WTC11 (cell line): ENCODE data around the genes HMGN4, H2BC13, H4C11, H4C12 and H2AC15.

- PRO-cap = bidirectional peak, plus-strand start at chr6:26521208, minus-strand start at chr6:26520803
These were observed 17.6 kb upstream of the HMGN4 start for GRCh38 chr6:26520653-26520899.

- PRO-cap = bidirectional peak, plus-strand start at chr6:26538397, minus-strand start at chr6:26538332
These were observed at the start of gene HMGN4 for GRCh38 chr6:26538080-26538572. Gene HMGN4, plus strand, starts transcription at chr6:26538366.

- PRO-cap = bidirectional peak, plus-strand start at chr6:26550819, minus-strand start at chr6:26550725
These were observed 12.2 kb downstream of the HMGN4 start for GRCh38 chr6:26550123-26551018.

DNA sequence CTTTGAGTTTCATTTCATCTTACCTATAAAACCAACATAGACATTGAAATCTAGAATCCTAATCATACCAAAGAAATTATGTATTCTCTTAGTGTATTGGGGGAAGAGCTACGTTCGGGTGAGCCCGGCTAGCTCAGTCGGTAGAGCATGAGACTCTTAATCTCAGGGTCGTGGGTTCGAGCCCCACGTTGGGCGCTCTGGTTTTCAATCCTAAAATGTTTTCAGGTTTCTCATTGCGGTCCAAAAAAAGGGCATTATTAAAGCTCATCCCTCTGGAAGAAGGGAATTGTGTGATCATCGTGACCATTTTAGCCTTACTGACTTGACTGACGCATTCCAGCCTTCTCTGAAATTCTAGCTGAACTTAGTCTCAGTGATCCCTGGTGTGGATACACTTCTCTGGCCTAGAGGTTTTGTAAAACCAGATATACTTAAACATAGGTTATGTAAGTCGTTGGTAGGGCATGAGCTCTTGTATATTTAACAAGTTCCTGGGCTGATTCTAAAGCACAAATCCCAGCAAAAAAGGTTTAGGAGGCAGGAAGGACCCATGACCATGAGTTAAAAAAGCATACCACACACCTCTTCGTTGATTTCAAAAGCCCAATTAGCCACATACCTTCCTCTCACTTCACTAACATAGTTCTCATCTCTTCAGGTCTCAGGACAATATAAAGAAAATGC is 18.4 kb downstream of the HMGN4 start:
- PRO-cap = unidirectional peak, plus-strand start at position 119 of the sequence

DNA sequence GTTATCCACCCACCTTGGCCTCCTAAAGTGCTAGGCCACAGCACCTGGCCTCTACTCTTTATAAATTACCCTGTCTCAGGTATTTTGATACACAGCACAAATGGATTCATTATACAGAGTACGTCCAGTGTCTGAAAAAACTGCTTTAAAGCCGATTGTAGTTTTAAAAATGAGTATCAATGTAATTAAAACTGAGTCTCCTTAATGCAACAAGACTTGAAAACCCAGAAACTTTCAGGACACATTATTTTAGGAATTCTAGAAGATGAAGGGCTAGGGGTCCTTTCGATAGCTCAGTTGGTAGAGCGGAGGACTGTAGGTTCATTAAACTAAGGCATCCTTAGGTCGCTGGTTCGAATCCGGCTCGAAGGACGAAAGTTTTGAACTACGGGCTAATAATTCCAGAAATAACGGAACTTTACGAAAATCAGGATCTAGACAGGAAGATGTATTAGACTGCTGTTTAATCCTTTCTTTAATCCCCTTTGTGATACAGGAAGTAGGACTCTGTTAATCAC is 21.4 kb upstream of the ABT1 start:
- PRO-cap = unidirectional peak, plus-strand start at position 285 of the sequence

GRCh38 chr6:26613594-26614605 is 17.1 kb downstream of the ABT1 start:
- PRO-cap = bidirectional peak, plus-strand start at chr6:26614142, minus-strand start at chr6:26613963

DNA sequence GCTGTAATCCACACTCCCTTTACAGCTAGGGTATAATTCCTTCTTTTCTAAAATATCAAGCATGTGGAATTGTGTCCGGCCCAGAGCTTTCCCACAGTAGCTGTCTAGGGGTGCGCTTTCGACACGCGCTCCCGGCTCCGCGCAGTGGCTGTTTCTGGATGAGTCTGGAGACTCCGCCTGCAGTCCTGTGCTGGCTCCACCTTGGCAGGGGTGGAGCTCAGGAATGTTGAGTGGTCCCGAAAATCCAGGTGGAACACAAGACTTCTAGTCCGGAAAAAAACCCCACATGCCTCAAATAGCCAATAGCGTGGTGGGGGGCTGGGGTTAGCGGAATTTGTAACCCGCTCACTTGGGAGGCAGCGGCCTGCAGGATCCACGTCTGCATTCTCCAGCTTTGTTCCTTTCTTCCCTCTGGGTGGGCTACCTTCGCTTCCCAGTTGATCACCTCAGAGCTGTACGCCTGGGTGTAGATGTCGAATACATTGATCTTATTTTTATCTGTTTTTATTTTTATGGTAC is 83.9 kb upstream of the ZNF322 start:
- PRO-cap = bidirectional peak, plus-strand start at position 182 of the sequence, minus-strand start at position 156 of the sequence

DNA sequence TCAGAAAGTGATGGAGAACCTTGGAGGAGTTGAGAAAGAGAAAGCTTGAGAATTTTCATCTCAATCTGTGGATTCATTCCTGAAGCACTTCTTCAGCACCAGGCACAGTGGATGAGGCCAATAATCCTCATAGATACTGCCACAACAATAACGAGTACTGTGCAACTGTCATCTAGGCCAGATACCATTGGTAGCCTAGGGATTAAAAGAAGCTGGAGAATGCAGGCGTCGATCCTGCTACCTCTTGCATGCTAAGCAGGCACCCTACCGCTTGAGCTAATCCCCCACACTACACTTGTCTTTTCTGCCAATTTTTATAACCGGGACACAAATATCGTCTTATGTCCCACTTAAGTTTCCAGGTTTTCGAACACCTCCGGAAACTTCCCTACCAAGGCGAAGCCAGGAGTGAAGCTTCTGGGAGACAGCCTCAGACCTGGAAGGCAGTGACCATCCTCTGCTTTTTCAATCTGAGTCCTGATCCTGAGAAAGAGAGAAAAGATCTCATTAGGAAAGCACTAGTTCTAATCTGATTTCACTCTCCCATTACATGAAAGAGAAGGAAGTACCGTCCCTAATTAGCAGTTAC is 90.2 kb upstream of the ZNF322 start:
- PRO-cap = no peak

DNA sequence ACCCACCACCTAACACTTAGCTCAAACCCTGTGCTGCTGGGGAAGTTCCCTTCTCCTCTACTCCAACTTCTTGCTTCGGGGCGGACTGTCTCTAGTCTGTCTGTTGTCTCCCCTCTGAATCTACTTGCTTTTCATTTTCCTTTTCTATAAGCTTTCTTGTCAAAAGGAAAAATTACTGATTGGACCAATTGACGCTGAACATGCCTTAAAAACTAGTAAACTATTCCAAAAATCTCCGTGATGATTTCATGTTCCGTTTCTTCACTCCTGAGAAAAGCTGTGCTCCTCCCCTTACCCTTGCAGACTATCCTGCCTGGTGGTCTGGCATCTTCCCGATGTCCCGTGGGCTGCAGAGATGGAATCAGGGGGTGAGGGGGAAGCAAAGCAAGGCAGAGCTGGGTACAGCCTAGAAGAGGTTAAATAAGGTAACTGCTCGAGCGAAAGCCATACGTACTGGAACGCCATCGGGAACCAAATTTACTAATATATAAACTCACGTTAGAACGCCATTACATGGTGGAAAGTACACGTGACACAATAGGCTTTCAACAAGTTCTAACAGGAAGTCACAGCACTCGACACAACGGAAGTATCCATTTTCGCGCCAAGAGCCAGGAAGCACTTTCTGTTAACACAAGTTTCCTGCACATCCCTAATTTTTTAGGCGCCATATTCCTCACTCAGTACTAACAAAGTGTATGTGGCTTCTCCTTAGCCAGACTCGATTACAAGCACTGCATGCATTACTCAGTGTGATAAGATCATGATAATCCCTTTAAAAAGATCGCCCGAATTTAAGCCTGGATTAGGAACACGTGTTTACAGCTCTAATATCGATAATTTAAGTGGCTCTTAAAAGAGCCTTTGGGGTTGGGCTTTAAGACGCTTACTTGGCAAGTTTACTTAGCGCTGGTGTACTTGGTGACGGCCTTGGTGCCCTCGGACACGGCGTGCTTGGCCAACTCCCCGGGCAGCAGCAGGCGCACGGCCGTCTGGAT is 837 bp downstream of the H2BC12 start:
- PRO-cap = no peak

GRCh38 chr6:27298121-27298602 is 13.9 kb downstream of the POM121L2 start:
- PRO-cap = no peak

DNA sequence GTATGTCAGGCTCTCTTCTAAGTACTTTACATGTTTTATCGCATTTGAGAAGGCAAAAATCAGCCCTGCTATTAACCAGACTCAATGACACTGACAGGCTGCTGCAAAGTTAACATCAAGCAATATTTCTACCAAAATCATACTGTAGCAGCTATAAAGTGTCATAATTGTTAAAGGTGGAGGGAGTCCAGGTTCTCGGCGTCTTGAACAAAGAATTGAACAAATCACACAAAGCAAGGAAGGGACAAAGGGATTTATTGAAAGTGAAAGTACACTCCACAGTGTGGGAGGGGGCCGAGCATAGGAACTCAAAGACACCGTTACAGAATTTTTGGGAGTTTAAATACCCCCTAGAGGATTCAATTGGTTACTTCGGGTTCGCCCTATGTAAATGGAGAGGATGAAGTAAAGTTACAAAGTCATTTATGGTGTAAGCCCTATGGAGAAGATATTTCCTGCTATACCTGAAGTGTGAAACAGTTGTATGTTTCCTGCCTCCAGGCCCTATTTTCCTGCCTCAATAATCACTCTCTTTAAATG is 12.9 kb upstream of the ZNF391 start:
- PRO-cap = no peak

- PRO-cap = bidirectional peak, plus-strand start at chr6:27472517, minus-strand start at chr6:27472389
These were observed 766 bp downstream of the ZNF184 start for GRCh38 chr6:27472074-27472604.

DNA sequence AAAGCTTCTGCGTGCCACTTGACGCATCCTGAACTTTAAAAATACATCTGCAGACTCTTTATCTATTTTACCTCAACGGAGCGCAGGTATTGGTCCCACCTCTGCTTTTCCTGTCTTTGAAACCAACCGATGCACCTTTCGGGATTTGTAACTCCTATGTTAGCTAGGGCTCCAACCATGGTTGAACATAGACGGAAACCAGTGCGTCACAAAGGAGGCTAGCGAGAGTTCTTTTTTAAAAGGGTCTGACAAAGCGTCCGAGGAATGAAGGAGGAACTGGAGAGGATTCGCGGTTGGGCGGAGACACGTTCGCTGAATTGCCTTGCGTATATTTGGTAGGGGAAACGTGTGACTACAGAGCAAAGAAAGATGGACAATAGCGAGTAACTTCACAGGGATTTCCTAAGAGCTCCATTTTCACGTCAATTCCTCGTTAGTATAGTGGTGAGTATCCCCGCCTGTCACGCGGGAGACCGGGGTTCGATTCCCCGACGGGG is 6.4 kb upstream of the ZNF184 start:
- PRO-cap = unidirectional peak, plus-strand start at position 353 of the sequence; unidirectional peak, plus-strand start at position 422 of the sequence

- PRO-cap = unidirectional peak, plus-strand start at chr6:27618354
These were observed 145.2 kb upstream of the ZNF184 start for GRCh38 chr6:27618223-27618440.

DNA sequence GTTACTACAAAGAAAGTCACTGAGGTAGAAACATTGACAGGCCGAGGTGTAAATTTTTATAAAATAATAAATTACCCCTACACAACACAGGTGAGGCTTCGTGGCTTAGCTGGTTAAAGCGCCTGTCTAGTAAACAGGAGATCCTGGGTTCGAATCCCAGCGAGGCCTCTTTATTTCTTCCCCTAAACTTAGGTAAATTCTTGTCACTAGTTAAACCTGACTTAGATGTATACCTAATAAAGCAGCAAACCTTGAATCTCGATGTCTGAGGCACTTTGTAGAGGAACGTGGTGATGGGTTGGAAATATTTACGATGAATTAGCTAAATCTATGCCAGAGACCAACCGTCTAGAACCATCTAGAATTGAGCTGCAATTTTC is 81.1 kb downstream of the H2BC13 start:
- PRO-cap = unidirectional peak, plus-strand start at position 89 of the sequence

- PRO-cap = bidirectional peak, plus-strand start at chr6:27808173, minus-strand start at chr6:27807929
These were observed at the start of gene H2BC13 for GRCh38 chr6:27807391-27808079. Gene H2BC13, minus strand, starts transcription at chr6:27807929.

- PRO-cap = bidirectional peak, plus-strand start at chr6:27824092, minus-strand start at chr6:27824130
These were observed at the start of gene H4C11 for GRCh38 chr6:27823628-27824366. Gene H4C11, plus strand, starts transcription at chr6:27824092.

DNA sequence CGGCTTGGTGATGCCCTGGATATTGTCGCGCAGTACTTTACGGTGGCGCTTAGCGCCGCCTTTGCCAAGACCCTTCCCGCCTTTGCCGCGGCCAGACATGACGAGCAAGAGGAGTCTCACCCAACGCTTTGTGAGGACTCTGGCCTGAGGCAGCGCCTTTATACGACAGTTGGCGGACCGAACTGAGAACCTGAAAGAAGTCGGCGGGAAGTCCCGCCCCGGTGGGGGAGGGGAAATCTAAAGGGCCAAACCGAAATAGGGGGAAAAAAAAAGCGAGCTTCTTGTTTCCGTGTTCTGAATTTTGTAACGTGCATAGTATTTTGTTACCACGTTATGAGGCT is at the start of gene H4C12:
Gene H4C12, minus strand, starts transcription at position 132 of the 341 bp plus-strand sequence.
- PRO-cap = bidirectional peak, plus-strand start at position 94 of the sequence, minus-strand start at position 132 of the sequence

GRCh38 chr6:27838206-27838481 is at the start of gene H2AC15:
Gene H2AC15, minus strand, starts transcription at chr6:27838375.
- PRO-cap = bidirectional peak, plus-strand start at chr6:27838569, minus-strand start at chr6:27838266

GRCh38 chr6:28002991-28003744 is 46.1 kb downstream of the OR2B6 start:
- PRO-cap = no peak